Pulmonary lymph node (tissue), 1 donor: ENCODE measurements around the genes ZIC2 and FGF14.

- PRO-cap = no peak
These were observed 14.6 kb downstream of the ZIC5 start for GRCh38 chr13:99956817-99957545.

DNA sequence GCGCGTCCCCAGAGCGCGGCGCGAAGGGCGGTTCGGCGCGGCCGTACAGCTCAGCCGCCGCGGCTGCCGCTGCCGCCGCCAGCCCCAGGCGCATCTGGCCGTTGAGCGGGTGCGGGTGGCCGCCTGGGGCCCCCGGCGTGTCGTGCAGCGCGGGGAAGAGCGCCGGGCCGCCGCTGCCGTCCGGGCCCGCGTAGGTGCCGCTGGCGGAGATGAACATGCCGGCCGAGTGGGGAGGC, 907 bp downstream of the ZIC5 start:
- PRO-cap = no peak

- PRO-cap = no peak
These were observed 444 bp downstream of the ZIC5 start for GRCh38 chr13:99970978-99971667.

- PRO-cap = no peak
These were observed at the start of gene ZIC2 for GRCh38 chr13:99981683-99982068. TSS of gene ZIC2 (plus strand) at chr13:99981784.

- PRO-cap = no peak
These were observed 185.9 kb downstream of the PCCA start for GRCh38 chr13:100274743-100275291.

GRCh38 chr13:100392520-100393357, 195.8 kb downstream of the GGACT start:
- PRO-cap = no peak

- PRO-cap = no peak
These were observed 86.2 kb downstream of the GGACT start for GRCh38 chr13:100502389-100502718.

DNA sequence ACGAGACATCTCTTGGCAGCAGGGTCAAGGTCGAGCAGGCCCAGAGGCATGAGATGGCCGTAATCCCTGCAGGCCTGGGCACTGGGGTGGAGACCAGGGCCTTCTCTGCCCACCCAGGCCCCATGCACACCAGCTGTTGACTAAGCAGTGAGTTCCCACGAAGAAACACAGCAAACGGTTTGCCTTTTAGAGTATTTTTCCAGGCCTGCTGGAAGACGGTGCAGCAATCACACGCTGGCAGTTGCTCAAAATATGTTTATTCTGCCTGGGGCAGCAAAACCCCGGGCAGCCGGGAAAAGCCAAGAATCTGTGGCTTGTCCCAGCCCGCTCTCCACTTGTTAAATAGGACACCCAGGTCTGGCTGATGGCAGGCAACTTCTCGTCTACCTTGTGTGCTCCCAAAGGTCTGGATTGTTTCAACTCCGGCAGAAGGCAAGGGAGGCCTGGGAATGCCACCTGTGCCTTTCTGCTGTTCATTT, 40.8 kb downstream of the GGACT start:
- PRO-cap = no peak

DNA sequence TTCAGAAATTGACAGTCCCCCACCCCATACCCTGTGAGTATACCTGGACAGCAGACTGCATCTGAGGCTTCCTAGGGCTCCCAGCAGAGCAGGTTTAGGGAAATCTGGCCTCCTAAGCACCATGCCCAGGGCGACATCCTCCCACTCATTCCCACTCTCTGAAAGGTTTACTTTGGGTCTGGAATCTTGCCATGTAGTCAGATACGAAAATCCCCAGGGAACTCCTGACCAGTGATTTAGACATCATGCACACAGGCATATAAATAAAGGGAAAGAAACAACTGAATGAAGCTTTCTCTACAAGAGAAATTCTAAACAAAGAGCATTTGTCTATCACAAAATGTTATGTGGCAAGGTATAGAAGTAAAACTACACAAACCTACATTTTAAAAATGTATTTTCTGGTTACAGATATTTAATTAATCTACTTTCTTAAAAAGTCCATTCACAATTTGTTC, 795 bp upstream of the NALCN start:
- PRO-cap = no peak

DNA sequence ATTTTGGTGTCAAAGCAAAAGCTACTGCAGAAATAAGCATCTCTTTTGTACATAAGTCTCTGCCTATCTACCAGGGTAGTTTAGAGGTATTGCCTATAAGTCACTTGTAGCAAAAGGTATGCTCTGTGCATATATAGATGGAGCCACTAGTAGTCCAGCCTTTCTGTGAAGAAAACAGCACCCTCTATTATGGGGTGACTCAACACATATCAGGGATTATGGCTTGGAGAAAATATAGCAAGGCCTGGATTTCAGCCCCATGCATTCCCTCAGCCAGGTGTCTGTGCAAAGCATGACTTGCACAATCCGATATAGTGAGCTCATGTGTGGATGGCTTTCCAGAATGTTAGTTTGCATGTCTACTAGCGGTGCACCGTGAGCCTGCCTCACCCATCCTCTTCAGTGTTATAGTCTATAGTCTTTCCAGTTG, 13.4 kb upstream of the NALCN start:
- PRO-cap = no peak

GRCh38 chr13:101523658-101523933, 71.1 kb downstream of the ITGBL1 start:
- PRO-cap = no peak

- PRO-cap = no peak
These were observed at the start of gene FGF14 for GRCh38 chr13:101916317-101917475. TSS of gene FGF14 (minus strand) at chr13:101916945.

DNA sequence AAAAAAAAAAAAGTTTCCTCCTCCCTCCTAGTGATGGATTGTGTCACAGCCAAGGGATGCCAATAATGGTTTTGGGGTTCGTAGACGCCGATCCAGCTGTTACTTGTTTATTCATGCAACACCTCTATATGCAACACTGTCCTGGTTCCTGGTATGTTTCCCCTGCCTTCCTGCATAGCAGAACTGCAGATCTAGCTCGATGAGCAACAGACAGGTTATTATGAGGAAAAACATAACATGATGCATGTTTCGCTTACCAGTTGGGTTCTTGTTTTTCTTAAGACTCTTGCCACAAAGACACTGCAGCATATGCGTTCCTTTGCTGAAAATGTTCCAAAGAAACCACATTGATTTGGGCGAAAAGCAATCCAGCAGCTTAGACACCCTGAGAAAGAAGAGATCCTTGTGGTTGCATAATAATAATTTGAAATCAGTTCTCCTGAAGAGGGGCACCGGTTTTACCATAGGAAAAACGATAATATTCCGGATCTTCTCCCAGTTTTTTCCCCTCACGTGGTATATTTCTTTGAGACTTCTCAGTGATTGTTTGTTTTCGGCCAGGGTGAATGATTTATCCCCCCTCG, 195.5 kb upstream of the TPP2 start:
- PRO-cap = no peak

DNA sequence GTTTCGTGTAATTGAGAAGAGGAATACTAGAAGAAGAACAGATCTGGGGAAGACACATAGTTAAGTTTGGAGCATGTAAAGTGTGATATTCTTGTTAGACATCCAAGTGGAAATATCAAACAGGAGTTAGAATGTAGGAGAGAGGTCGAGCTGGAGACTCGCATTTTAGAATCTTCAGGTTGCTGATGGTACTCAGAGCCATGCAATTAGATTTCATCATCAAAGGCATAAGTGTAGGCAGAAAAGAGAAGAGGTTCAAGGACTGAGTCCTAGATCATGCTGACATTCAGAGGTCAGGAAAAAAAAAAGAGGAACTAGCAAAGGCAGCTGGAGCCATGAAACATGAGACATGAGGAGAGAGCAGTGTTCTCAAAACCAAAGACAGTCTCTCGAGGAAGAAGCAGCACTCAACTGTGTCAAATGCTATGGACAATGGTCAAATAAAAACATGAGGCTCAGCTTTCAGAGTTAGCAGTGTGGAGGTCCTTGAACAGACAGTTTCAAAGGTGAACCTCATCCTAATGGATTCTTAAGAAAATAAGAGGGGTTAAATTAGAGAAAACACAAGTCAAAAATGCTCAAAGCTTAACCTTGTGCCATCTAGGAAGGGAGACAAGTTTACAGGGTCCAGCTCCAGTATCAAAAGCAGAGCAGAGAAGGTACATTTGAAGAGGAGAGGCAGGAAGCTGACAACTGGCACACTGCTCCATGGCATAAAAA, 12.3 kb upstream of the TPP2 start:
- PRO-cap = no peak

GRCh38 chr13:102865475-102866019, 19.7 kb downstream of the ERCC5 start:
- PRO-cap = no peak

DNA sequence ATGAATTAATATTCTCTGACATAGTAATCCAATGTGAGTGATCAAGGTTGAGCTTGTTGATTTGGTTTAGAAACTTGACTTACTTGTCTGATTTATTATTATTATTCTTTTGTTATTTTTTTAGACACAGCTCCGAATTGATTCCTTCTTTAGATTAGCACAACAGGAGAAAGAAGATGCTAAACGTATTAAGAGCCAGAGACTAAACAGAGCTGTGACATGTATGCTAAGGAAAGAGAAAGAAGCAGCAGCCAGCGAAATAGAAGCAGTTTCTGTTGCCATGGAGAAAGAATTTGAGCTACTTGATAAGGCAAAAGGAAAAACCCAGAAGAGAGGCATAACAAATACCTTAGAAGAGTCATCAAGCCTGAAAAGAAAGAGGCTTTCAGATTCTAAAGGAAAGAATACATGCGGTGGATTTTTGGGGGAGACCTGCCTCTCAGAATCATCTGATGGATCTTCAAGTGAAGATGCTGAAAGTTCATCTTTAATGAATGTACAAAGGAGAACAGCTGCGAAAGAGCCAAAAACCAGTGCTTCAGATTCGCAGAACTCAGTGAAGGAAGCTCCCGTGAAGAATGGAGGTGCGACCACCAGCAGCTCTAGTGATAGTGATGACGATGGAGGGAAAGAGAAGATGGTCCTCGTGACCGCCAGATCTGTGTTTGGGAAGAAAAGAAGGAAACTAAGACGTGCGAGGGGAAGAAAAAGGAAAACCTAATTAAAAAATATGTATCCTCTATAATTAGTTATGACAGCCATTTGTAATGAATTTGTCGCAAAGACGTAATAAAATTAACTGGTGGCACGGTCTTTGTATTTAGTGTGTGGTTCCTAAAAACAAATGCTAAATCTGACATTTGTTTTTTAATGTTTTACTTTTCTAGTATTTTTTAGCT, 29.6 kb downstream of the ERCC5 start:
- PRO-cap = no peak

DNA sequence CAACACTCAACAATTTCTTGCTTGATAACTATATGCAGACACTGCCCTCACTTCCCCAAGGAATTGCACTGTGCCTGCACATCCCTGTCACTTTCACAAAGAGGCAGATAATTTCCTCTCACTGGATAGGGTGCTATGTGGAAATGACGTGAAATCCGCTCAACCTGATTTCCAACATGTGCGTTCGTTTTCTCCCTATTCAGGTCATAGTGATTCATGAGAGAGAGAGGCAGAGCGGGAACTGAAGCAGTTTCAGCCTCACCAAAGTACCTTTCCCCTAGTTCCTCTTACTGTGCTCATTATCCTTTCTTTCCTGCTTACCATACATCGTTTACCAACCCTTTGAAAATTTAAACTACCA, 326.5 kb upstream of the DAOA start:
- PRO-cap = no peak

DNA sequence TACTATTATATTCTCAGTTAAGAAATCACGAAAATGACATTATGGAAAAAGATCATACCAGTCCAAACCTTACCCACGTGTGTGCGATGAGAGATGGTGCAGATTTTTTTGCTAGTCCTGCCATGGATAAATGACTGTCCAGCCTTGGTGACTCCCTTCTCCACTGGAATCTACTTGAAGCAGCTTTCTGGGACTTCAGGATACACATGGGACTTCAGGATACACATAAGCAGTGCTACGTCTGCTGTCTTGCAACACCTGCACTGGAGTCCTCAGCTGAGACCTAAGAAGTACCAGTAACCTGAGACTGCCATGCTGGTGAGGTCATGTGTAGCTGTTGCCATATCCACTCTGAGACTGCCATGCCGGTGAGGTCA, 131.6 kb downstream of the DAOA start:
- PRO-cap = no peak

GRCh38 chr13:106471981-106472569, 63.4 kb downstream of the EFNB2 start:
- PRO-cap = no peak

DNA sequence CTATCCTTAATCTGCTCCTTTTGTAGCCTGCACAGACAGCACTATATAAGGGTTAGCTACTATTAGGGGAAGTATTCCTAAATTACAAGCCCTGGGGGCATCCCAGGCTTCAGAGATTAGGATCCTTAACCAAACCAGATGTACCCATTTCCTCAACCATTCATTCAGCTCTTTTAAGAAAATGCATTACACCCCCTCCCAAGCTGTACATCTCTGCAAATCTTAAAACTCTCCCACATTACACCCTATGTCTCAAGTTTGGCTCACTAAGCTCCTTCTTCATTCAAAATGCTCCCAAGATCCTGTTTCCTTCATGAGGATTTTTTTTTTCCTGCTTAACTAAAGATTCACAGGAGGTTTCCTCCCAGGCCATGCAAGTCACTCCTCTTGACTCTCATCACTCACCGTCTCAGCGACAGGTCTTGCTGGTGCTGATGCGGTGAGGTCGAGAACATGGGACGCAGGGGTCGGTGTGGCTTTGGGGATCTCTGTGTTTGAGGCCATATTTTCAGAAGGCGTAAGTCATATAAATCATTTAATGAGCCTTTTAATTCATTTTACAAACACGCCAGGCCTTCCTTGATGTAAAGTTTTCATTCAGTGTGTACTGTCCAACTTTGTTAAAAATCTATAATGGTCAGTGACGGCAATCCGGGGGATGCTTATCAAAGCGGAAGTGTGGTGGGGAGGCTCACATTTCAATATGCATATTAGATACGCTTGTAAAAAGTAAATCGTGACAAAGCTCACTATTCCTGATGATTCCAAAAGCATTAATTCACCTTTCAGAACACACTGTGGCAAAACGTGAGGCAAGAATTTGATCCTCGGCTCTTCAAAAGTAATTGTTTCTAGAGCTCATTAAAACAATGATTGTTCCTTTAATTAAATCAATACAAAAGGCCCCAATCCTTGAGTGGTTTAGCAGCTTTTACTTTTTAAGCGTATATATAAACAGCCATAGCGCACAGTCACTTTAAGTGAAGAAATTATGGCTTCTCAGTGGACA, 20.4 kb downstream of the EFNB2 start:
- PRO-cap = no peak